GM12878 (cell line): ENCODE data around the genes PERM1 and TNFRSF4.

DNA sequence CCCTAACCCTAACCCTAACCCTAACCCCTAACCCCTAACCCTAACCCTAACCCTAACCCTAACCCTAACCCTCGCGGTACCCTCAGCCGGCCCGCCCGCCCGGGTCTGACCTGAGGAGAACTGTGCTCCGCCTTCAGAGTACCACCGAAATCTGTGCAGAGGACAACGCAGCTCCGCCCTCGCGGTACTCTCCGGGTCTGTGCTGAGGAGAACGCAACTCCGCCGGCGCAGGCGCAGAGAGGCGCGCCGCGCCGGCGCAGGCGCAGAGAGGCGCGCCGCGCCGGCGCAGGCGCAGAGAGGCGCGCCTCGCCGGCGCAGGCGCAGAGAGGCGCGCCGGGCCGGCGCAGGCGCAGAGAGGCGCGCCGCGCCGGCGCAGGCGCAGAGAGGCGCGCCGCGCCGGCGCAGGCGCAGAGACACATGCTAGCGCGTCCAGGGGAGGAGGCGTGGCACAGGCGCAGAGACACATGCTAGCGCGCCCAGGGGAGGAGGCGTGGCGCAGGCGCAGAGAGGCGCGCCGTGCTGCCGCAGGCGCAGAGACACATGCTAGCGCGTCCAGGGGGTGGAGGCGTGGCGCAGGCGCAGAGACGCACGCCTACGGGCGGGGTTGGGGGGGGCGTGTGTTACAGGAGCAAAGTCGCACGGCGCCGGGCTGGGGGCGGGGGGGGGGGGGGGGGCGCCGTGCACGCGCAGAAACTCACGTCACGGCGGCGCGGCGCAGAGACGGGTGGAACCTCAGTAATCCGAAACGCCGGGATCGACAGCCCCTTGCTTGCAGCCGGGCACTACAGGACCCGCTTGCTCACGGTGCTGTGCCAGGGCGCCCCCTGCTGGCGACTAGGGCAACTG, 115.9 kb downstream of the OR4F5 start:
- RAMPAGE, long total RNA: no peak
- RRBS, 2 experiments: no CpG with 5 or more reads among the region's 107 CpGs
CAGE:
- cytosol, long polyA minus RNA: no peak
- cytosol, long polyA plus RNA: no peak
- long polyA plus RNA: no peak
- nucleolus, long total RNA: no peak
- nucleus, long polyA plus RNA: no peak
- nucleus, long total RNA: no peak

DNA sequence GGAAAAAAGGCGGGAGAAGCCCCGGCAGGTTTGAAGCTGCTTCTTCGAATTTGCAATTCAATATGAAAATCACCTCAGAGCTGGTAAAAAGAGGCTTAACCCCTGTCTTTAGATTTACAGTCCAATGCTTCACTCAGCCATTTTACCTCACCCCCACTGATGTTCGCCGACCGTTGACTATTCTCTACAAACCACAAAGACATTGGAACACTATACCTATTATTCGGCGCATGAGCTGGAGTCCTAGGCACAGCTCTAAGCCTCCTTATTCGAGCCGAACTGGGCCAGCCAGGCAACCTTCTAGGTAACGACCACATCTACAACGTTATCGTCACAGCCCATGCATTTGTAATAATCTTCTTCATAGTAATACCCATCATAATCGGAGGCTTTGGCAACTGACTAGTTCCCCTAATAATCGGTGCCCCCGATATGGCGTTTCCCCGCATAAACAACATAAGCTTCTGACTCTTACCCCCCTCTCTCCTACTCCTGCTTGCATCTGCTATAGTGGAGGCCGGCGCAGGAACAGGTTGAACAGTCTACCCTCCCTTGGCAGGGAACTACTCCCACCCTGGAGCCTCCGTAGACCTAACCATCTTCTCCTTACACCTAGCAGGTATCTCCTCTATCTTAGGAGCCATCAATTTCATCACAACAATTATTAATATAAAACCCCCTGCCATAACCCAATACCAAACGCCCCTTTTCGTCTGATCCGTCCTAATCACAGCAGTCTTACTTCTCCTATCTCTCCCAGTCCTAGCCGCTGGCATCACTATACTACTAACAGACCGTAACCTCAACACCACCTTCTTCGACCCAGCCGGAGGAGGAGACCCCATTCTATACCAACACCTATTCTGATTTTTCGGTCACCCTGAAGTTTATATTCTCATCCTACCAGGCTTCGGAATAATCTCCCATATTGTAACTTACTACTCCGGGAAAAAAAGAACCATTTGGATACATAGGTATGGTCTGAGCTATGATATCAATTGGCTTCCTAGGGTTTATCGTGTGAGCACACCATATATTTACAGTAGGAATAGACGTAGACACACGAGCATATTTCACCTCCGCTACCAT, 55.2 kb downstream of the OR4F16 start:
- RAMPAGE, long total RNA: no peak
- RRBS, 2 experiments: no CpG with 5 or more reads among the region's 35 CpGs
CAGE:
- cytosol, long polyA minus RNA: start-site peak on the plus strand centred at position 644 of the sequence, 8 bp wide, 14 reads; start-site peak on the plus strand centred at position 820 of the sequence, 9 bp wide, 8 reads
- cytosol, long polyA plus RNA: no peak
- long polyA plus RNA: no peak
- nucleolus, long total RNA: start-site peak on the plus strand centred at position 779 of the sequence, 91 bp wide, 10 reads
- nucleus, long polyA plus RNA: start-site peak on the plus strand centred at position 730 of the sequence, 189 bp wide, 252 and 110 reads in 2 replicates
- nucleus, long total RNA: no peak

DNA sequence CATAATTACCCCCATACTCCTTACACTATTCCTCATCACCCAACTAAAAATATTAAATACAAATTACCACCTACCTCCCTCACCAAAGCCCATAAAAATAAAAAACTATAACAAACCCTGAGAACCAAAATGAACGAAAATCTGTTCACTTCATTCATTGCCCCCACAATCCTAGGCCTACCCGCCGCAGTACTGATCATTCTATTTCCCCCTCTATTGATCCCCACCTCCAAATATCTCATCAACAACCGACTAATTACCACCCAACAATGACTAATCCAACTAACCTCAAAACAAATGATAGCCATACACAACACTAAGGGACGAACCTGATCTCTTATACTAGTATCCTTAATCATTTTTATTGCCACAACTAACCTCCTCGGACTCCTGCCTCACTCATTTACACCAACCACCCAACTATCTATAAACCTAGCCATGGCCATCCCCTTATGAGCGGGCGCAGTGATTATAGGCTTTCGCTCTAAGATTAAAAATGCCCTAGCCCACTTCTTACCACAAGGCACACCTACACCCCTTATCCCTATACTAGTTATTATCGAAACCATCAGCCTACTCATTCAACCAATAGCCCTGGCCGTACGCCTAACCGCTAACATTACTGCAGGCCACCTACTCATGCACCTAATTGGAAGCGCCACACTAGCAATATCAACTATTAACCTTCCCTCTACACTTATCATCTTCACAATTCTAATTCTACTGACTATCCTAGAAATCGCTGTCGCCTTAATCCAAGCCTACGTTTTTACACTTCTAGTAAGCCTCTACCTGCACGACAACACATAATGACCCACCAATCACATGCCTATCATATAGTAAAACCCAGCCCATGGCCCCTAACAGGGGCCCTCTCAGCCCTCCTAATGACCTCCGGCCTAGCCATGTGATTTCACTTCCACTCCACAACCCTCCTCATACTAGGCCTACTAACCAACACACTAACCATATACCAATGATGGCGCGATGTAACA, 52.6 kb downstream of the OR4F16 start:
- RAMPAGE, long total RNA: no peak
- RRBS, 2 experiments: no CpG with 5 or more reads among the region's 21 CpGs
CAGE:
- cytosol, long polyA minus RNA: start-site peak on the plus strand centred at position 445 of the sequence, 14 bp wide, 42 reads
- cytosol, long polyA plus RNA: start-site peak on the minus strand centred at position 484 of the sequence, 6 bp wide, 290 and 44 reads in 2 replicates
- long polyA plus RNA: start-site peak on the plus strand centred at position 450 of the sequence, 26 bp wide, 1,050 and 1,068 reads in 2 replicates
- nucleolus, long total RNA: start-site peak on the plus strand centred at position 456 of the sequence, 11 bp wide, 34 reads
- nucleus, long polyA plus RNA: start-site peak on the plus strand centred at position 451 of the sequence, 20 bp wide, 222 and 71 reads in 2 replicates
- nucleus, long total RNA: no peak

DNA sequence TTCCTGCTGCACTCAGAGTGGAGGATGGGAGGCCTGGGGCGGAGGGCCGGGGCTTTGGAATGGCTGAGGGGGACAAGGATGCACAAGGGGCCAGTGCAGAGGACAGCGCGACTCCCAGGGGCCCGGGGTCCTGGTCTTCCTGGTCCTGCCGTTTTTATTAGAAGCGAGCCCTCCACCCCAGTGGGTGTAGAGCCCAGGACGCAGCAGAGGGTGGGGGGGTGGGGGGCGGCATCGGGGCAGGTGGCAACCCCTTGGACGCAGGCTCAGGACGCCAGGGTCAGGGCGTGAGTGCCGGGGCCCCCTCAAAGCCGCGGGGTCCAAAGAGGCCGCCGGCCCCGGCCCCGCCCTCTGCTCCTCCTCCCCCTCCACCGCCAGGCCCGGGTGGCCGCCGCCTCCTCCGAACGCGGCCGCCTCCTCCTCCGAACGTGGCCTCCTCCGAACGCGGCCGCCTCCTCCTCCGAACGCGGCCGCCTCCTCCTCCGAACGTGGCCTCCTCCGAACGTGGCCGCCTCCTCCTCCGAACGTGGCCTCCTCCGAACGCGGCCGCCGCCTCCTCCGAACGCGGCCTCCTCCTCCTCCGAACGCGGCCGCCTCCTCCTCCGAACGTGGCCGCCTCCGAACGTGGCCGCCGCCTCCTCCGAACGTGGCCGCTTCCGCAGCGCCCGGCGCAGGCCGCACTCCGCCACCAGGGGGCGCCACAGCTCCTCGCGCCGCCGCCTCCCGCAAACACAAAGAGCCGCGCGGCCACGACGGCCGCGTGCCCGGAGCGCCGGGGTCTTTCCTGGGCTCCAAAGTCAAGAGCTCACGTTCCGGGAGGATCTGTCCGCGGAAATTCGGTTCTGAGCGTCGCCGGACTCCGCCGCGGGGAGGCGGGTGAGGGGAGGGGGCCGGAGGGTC, 19.4 kb upstream of the SAMD11 start:
- RAMPAGE, long total RNA: no peak
- RRBS, 2 experiments: 16 to 25% methylated on average over 21 to 37 of the region's 102 CpGs
CAGE:
- cytosol, long polyA minus RNA: no peak
- cytosol, long polyA plus RNA: no peak
- long polyA plus RNA: no peak
- nucleolus, long total RNA: no peak
- nucleus, long polyA plus RNA: no peak
- nucleus, long total RNA: no peak

DNA sequence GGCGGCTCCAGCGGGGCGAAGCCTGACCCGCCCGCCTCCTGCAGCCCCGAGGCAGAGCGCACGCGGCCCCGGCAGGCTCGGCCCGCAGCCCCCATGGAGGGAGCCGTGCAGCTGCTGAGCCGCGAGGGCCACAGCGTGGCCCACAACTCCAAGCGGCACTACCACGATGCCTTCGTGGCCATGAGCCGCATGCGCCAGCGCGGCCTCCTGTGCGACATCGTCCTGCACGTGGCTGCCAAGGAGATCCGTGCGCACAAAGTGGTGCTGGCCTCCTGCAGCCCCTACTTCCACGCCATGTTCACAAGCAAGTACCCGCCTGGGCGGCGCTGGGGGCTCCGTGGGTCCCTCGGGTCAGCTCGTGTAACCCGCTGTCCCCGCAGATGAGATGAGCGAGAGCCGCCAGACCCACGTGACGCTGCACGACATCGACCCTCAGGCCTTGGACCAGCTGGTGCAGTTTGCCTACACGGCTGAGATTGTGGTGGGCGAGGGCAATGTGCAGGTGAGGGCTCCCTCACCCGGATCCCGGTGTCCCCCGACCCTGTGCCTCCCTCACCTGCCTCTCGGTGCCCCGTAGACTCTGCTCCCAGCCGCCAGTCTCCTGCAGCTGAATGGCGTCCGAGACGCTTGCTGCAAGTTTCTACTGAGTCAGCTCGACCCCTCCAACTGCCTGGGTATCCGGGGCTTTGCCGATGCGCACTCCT, 1.0 kb downstream of the KLHL17 start:
- RAMPAGE, long total RNA: no peak
- RRBS, 2 experiments: 8% methylated on average over 6 of the region's 58 CpGs; no CpG with 5 or more reads in 1 of the 2 experiments
CAGE:
- cytosol, long polyA minus RNA: no peak
- cytosol, long polyA plus RNA: no peak
- long polyA plus RNA: no peak
- nucleolus, long total RNA: no peak
- nucleus, long polyA plus RNA: no peak
- nucleus, long total RNA: no peak

DNA sequence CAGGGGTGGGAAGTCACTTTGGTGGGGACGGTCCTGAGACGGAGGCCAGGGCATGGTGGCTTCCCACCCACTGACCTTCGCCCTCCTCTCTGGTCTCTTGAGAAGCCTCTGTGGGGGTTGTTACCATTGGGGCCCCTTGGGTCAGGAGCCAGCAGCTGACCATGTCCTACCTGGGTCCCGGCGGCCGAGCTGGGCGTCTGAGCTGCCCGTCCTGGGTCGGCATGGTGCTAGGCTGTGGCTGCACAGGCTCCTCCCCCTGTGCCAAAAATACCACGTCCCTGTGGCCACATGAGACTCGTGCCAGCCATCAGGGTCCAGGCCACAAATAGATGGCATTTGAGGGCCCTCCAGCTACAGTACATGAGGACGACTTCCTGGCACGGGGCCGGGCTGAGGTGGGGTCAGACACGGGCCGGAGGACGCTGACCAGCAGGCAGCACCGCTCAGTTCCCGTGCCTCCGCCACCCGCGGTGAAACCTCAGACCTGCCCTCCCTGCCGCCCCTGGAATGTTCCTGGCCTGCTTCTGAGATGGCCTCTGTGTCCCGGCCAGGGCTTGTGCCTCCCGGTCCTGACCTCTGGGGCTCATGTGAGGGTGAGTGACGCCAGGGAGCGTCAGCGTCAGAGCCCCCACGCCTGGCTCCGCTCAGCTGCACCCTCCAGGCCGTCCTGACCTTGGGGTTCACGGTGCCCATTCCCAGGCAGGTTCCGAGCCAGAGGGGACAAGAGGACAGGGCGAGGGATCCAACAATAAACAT, at the start of gene PERM1:
TSS of gene PERM1 (minus strand) at position 199 of the 756 bp plus-strand sequence.
- RAMPAGE, long total RNA: no peak
- RRBS, 2 experiments: no CpG with 5 or more reads among the region's 34 CpGs
CAGE:
- cytosol, long polyA minus RNA: no peak
- cytosol, long polyA plus RNA: no peak
- long polyA plus RNA: no peak
- nucleolus, long total RNA: no peak
- nucleus, long polyA plus RNA: no peak
- nucleus, long total RNA: no peak

DNA sequence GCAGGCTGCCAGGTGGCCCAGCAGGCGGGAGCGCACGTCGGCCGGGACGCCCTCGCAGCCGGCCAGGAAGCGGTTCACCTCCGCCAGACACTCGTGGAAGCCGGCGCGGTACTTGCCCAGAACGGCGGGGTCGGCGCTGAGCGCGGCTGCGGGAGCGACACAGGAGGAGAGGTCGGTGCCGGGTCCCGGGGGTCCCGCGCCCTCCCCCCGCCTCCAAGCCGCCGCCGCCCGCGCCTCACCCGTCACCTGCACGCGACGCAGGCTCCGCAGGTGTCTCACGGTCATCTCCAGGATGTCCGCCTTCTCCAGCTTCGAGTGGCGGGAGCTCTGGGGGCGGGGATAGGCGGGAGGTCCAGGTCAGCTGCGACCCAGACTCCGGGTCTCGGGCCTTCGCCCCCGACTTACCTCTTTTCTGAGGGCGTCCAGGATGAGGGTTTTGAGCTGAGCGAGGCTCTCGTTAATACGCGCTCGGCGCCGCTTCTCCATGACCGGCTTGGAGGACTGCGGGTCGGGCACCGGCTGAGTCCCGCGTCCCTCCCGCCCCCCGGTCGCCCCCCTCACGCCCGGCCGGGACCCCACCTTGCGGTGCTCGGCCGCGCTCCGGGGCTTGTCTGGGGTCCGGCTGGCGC, 496 bp downstream of the HES4 start:
- RAMPAGE, long total RNA: no peak
- RRBS, 2 experiments: under 1 to 3% methylated on average over 16 to 30 of the region's 76 CpGs
CAGE:
- cytosol, long polyA minus RNA: no peak
- cytosol, long polyA plus RNA: no peak
- long polyA plus RNA: no peak
- nucleolus, long total RNA: no peak
- nucleus, long polyA plus RNA: no peak
- nucleus, long total RNA: no peak

DNA sequence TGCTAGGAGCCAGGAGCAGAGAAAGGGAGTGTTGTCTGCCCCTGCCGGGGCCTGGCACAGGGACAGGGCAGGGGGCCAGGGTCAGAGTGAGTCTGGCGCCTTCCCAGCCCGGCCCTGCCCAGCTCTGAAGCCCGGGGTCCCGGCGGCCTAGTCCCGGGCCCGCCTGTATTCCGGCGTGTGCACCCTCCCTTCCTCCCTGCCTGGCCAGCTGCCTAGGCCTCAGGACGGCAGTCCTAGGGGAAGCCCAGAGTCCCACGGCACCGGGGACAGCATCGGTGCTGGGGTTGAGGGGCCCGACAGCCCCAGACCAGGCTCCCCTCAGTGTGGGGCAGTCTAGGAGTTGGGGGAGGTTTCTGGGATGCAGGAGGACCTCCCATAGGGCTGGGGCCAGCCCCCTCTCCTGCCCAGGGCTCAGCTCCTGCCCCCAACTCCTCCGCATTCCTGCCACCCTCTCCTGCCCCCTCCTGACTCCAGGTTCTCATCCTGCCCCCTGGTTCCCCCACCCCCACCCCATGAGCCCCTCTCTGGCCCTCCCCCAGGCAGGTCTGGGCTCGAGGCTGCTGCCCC, 5.3 kb downstream of the AGRN start:
- RAMPAGE, long total RNA: no peak
- RRBS, 2 experiments: 52 to 69% methylated on average over 5 to 7 of the region's 17 CpGs
CAGE:
- cytosol, long polyA minus RNA: no peak
- cytosol, long polyA plus RNA: no peak
- long polyA plus RNA: no peak
- nucleolus, long total RNA: no peak
- nucleus, long polyA plus RNA: no peak
- nucleus, long total RNA: no peak

GRCh38 chr1:1032439-1032867, 12.5 kb downstream of the AGRN start:
- RAMPAGE, long total RNA: no peak
- RRBS, 2 experiments: 56% methylated on average over 10 of the region's 21 CpGs; no CpG with 5 or more reads in 1 of the 2 experiments
CAGE:
- cytosol, long polyA minus RNA: no peak
- cytosol, long polyA plus RNA: no peak
- long polyA plus RNA: no peak
- nucleolus, long total RNA: no peak
- nucleus, long polyA plus RNA: no peak
- nucleus, long total RNA: no peak

- RAMPAGE, long total RNA: no peak
- RRBS, 2 experiments: 82 to 93% methylated on average over 8 to 12 of the region's 48 CpGs
CAGE:
- cytosol, long polyA minus RNA: no peak
- cytosol, long polyA plus RNA: no peak
- long polyA plus RNA: no peak
- nucleolus, long total RNA: no peak
- nucleus, long polyA plus RNA: no peak
- nucleus, long total RNA: no peak
These were observed 26.6 kb downstream of the AGRN start for GRCh38 chr1:1046302-1047153.

- RAMPAGE, long total RNA: no peak
- RRBS, 2 experiments: 0 to 4% methylated on average over 1 of the region's 14 CpGs
CAGE:
- cytosol, long polyA minus RNA: no peak
- cytosol, long polyA plus RNA: no peak
- long polyA plus RNA: no peak
- nucleolus, long total RNA: start-site peak on the plus strand at chr1:1059042-1059073, 16 reads
- nucleus, long polyA plus RNA: no peak
- nucleus, long total RNA: no peak
These were observed 15.3 kb downstream of the RNF223 start for GRCh38 chr1:1058814-1059142.

- RAMPAGE, long total RNA: no peak
- RRBS, 2 experiments: 40 to 73% methylated on average over 7 to 8 of the region's 22 CpGs
CAGE:
- cytosol, long polyA minus RNA: no peak
- cytosol, long polyA plus RNA: no peak
- long polyA plus RNA: no peak
- nucleolus, long total RNA: no peak
- nucleus, long polyA plus RNA: no peak
- nucleus, long total RNA: no peak
These were observed 17.5 kb upstream of the C1orf159 start for GRCh38 chr1:1133355-1133816.

DNA sequence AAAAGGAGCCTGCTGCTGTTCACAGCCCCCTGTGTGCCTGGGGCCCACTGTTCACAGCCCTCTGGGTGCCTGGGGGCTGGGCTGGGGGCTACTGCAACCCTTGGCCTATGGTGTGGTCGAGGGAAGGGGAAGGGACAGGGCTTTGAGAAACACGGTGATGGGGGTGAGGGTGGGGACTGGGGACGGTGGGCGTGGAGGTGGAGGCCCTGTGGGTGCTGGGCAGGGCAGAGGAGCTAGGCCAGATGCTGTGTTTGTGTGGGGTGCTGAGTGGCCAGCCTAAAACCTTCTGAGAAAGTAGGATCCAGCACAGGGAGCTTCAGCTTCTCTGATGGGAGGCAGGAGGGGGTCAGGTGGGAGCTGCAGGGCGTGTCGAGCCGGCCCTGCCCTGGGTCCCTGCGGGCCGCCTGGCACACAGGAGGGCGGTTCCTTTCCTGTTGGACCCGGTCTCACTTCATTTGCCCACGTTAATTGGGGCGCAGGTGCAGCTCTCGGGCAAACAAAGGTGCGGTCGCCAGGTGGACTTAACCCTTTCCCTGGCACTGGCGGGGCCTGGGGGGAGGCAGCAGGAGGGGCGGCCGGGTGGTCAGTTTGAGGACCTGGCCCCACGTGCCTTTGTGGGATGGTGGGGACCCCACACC, 20.5 kb upstream of the C1orf159 start:
- RAMPAGE, long total RNA: no peak
- RRBS, 2 experiments: 3% methylated on average over 5 of the region's 20 CpGs
CAGE:
- cytosol, long polyA minus RNA: no peak
- cytosol, long polyA plus RNA: no peak
- long polyA plus RNA: no peak
- nucleolus, long total RNA: no peak
- nucleus, long polyA plus RNA: no peak
- nucleus, long total RNA: no peak

- RAMPAGE, long total RNA: no peak
- RRBS, 2 experiments: 1 to 5% methylated on average over 34 of the region's 70 CpGs
CAGE:
- cytosol, long polyA minus RNA: no peak
- cytosol, long polyA plus RNA: no peak
- long polyA plus RNA: no peak
- nucleolus, long total RNA: no peak
- nucleus, long polyA plus RNA: no peak
- nucleus, long total RNA: no peak
These were observed 21.3 kb upstream of the C1orf159 start for GRCh38 chr1:1136912-1137962.

DNA sequence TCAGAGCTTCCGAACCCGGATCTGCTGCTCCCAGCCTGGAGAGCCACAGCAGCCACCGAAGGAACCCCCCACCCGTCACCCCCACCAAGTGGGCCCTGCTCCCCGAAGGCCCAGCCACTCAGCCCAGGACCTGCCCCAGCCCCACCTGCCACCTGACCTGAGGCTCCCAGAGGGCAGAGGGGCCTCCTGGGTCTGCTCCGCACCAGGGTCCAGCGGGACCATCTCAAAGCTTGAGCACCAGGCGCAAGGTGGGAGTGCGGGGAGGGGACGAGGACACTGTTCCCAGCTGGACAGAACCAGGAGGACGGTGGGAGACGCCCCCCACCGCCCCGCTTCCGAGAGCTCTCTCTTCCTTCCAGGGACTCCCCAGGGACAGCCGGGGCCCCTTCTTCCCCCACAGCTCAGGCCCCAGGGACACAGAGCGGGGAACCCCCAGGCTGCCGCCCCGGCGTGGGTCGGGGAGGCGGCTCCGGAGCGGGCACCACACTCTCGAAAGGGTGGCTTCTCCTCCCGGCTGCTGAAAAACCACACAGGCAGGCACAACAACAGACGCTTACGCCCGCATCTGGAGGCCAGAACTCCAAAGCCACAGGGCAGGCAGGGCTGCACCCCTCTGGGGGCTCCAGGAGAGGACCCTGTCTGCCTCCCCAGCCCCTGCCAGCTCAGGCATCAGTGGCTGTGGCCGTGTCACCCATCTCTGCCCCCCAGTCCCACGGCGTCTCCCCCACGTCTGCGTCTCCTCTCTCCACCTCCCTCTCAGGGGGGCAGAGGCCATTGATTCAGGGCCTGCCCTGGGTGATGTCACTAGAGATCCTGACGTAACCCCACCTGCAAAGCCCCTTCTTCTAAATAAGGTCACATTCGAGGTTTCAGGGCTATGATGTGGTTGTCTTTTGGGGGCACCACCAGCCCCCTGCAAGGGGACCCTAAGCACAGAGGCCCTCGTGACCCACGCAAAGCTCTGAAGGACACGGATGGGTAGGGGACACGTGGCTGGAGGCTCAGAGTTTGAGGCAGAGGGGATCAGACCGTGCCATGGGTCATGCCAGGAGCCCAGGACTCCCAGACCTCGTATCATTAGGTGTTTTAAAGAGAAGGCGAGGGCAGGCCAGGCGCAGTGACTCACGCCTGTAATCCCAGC, 1.8 kb upstream of the TTLL10 start:
- RAMPAGE, long total RNA: no peak
- RRBS, 2 experiments: under 1 to 11% methylated on average over 4 to 6 of the region's 45 CpGs
CAGE:
- cytosol, long polyA minus RNA: no peak
- cytosol, long polyA plus RNA: no peak
- long polyA plus RNA: no peak
- nucleolus, long total RNA: no peak
- nucleus, long polyA plus RNA: no peak
- nucleus, long total RNA: no peak

DNA sequence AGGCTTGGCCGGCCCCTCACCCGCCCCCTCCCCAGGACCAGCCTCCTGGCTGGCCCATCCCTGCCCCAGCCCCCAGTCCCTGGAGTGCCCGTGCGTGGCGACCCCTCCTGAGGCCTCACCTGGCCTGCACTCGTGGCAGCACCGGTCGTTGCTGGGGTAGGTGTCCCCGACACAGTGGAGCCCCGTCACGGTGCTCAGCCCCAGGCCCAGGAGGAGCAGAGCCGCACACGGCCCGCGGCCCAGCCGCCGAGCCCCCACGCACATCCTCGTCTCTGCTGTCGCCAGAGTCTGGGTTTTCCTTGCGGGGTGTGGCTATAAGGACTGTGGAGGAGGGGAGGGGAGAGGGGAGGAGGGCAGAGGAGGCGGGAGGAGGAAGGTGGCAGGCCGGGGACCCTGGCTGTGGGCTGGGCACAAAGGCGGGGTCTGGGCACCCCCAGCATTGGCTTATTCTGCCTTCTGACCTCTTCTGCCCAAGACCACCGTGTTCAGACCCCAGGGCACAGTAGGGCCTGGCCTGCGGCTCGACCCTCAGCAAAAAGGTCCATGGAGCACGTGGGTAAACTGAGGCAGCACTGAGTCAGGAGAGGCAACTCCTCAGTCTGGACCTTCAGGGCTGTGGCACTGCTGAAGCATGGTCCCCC, at the start of gene TNFRSF4:
TSS of gene TNFRSF4 (minus strand) at position 290 of the 641 bp plus-strand sequence.
- RAMPAGE, long total RNA: start-site peak on the minus strand centred at position 267 of the sequence, 22 bp wide, 23 and 17 reads in 2 replicates
- RRBS, 2 experiments: 5 to 15% methylated on average over 1 to 2 of the region's 28 CpGs
CAGE:
- cytosol, long polyA minus RNA: no peak
- cytosol, long polyA plus RNA: no peak
- long polyA plus RNA: no peak
- nucleolus, long total RNA: start-site peak on the minus strand centred at position 280 of the sequence, 24 bp wide, 36 reads
- nucleus, long polyA plus RNA: no peak
- nucleus, long total RNA: no peak

DNA sequence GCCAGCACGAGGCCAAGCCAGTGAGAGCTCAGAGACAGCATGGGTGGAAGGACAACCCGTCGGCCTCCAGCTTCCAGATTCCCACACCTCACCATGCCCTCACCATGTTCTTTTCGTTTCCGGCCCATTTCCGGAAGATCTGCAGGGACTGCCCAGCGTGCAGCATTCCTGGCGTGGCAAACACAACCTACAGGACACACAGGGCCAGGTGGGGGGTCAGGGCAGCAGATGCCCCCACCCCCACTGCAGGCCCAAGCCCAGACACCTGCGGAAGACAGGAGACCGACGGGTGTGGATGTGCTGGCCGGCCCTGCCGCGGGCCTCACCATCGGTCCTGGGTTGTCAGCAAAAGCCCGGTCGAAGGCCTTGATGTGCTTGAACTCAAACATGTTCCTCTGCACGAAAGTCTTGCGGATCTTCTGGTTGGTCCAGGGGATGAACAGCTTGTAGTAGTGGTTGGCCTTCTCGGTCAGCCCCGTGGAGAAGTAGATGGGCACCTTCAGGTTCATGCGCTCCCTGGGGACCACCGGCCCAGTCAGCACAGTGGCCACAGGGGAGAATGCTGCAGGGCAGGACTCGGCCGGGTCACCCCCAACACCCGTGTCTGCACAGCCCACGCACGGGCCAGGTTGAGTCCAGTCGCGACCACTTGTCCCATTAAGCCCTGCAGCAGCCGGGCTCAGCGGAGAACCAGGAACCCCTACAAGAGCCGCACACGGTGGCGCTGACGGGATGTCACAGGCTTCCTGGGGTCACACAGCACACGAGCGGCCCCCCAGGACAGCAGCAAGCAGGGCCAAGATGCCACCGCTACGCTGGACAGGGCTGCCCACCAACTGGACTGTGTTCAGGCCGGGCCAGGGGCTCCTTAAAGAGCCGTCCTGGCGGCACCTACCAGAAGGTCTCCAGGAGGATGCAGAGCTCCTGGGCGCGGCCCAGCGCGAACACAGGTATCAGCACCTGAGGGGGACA, 5.3 kb downstream of the PUSL1 start:
- RAMPAGE, long total RNA: no peak
- RRBS, 2 experiments: 90 to 93% methylated on average over 8 to 9 of the region's 47 CpGs
CAGE:
- cytosol, long polyA minus RNA: no peak
- cytosol, long polyA plus RNA: no peak
- long polyA plus RNA: no peak
- nucleolus, long total RNA: no peak
- nucleus, long polyA plus RNA: no peak
- nucleus, long total RNA: no peak

DNA sequence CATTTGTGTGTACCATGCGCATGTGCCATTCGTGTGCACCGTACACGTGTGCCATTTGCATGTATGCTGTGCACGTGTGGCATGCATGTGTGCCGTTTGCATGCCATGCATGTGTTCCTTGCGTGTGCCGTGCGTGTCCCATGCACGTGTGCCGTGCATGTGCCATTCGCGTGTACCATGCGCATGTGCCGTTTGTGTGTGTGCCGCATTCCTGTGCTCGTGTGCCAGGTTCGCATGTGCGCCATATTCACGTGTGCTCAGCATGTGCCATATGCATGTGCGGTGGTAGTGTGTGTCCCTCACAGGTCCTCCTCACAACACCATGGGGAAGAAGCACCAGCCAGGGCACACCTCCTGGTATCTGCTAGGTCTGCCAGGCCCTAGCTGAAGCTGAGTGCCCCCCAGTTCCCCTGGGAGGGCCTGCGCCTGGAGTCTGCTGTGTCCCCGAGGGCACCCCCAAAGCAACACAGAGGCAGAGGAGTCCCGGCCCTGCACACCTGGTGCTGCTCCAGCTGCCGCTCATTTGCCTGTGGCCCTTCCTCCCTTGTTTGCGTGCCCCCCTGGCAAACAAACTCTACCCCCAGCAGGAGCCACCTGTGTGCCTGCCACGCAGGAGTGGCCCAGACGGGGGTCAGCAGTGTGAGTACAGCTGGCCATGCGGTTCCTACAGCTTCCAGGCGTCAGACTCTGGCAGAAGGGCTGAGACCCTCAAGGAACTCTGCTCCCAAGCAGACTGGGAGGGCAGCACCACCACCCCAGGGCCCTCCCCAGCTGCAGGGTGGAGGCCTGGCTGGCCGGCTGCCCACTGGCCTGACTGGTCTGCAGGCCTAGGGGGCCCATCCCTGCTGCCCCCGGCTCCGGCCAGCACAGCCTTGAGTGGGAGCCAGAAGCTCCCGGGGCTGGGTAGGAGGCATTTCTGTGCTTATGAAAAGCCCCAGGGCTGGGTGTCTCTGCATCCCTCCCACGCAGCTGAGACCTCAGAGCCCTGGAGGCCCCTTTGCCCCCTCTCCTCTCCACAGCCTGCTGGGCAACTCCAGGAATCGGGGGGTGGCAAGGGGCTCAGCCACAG, 743 bp upstream of the TAS1R3 start:
- RAMPAGE, long total RNA: no peak
- RRBS, 2 experiments: 36 to 62% methylated on average over 2 to 3 of the region's 36 CpGs
CAGE:
- cytosol, long polyA minus RNA: no peak
- cytosol, long polyA plus RNA: no peak
- long polyA plus RNA: no peak
- nucleolus, long total RNA: no peak
- nucleus, long polyA plus RNA: no peak
- nucleus, long total RNA: no peak

GRCh38 chr1:1333433-1333582, 2.2 kb downstream of the TAS1R3 start:
- RAMPAGE, long total RNA: no peak
- RRBS, 2 experiments: 94 to 98% methylated on average over 5 of the region's 9 CpGs
CAGE:
- cytosol, long polyA minus RNA: no peak
- cytosol, long polyA plus RNA: no peak
- long polyA plus RNA: no peak
- nucleolus, long total RNA: no peak
- nucleus, long polyA plus RNA: no peak
- nucleus, long total RNA: no peak